HT1080 (cell line): ENCODE results near the genes TOMM20L and C14orf39.

RAMPAGE:
- cytosol, long total RNA, result no peak
- long total RNA, result no peak
- nucleus, long total RNA, result no peak
Measured at GRCh38 chr14:57391669-57392001, 1.2 kb downstream of the NAA30 start.

GRCh38 chr14:57412326-57412959, 22.1 kb downstream of the NAA30 start:
RAMPAGE:
- cytosol, long total RNA, result no peak
- long total RNA, result no peak
- nucleus, long total RNA, result no peak

RAMPAGE:
- cytosol, long total RNA, result no peak
- long total RNA, result no peak
- nucleus, long total RNA, result no peak
Measured at GRCh38 chr14:57704194-57704393, 161.8 kb downstream of the SLC35F4 start.

DNA sequence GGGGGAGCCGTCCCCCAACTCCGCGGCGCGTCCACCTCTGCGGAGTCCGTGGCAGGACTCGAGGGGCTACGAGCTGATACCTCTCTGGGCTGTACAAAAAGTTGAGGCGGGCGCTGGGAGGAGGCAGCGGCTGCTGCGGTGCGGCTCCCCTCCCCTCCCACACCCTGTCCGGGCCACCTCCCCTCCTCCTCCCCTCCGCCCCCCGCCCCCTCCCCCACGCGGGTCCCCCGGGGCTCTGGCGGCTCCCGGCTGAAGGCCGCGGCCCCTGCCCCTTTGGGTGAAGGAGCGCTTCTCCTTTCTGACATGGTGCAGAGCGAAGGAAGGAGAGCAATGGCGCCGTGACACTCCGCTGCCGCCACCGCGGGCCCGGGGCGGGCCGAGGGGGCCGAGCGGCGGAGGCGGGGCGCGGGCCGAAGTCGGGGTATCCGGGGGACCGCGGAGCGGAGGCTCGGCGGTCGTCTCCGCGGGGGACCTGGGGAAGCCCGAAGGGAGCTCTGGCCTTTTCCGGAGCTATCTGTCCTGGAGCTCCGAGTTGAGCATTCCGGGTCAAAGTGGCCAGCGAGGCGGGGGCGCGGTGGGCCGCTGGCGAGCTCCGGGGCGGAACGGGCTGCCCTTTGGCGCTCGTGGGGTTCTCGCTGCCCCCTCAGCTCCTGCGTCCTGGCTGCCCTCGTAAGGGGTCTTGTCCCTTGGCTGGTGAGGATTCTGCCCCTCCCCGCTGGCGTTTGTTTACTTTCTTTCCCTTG, 815 bp downstream of the ARID4A start:
RAMPAGE:
- cytosol, long total RNA, result no peak
- long total RNA, result no peak
- nucleus, long total RNA, result no peak

DNA sequence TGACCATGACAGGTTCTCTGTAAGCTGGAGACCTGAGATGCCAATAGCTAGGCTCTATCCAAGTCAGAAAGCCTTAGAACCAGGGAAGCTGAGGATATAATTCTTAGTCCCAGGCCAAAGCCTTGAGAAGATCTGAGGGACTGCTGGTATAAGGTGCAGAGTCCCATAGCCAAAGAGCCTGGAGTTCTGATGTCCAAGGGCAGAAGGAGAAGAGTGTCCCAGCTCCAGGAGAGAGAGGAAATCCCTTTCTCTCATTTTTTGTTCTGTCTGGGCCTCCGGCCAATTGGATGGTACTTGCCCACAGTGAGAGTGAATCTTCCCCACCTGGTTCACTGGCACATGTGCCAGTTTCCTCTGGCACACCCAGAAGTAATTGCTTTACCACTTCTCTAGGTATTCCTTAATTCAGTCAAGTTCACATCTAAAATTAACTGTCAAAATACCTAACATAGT, 15.3 kb downstream of the ARID4A start:
RAMPAGE:
- cytosol, long total RNA, result no peak
- long total RNA, result no peak
- nucleus, long total RNA, result no peak

DNA sequence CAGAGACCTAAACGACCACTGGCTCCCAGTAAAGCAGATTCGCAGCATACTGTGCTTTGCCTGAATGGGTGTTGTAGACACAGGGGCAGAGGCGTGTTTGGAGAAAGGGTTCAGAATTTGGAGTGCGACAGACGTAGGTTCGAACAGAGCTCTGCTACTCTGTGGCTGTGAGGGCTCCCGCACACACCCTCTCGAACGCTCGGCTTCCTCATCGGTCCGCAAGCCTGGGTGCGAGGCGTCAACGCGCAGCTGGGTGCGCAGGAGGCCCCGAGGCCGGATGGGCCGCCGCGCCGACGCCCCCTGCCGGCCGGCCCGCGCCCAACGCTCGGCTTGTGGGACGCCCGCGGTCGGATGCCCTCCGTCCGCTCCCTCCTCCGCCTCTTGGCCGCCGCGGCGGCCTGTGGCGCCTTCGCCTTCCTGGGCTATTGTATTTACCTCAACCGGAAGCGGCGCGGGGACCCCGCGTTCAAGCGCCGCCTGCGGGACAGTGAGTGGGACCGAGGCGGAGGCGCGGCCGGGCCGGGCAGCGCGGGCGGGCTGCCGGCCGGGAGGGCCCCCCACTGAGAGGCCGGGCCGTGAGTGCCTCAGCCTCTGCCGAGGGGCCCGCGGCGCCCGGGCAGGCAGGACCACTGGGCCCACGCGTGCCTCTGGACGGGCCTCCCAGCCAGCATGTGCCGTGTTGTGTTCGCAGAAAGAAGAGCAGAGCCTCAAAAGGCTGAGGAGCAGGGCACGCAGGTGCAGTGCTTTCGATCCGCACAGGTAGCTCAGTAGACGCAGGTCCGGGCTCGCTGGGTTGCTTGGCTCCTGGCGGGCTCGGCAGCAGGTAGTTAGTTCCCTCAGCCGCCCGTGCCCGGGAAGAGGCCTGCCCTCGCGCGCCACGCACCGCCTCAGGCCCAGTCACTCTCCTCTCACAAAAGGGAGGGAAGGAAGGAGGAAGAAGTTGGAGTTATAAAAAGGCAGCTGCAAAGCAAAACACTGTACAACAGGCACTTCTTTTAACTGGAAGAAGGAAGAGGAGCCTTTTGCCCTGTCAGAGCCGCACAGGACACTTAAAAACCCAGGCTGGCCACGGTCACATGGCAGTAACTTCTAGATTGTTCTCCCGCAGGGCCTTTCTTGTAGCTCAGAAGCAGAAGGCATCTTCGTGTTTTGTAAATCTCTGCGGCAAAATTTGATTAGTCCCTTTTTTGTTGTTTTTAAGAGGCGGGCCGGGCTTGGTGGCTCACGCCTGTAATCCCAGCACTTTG, at the start of gene TOMM20L:
Gene TOMM20L (plus strand): TSS at position 324 of the 1,247 bp plus-strand sequence.
RAMPAGE:
- cytosol, long total RNA, result no peak
- long total RNA, result no peak
- nucleus, long total RNA, result no peak

RAMPAGE:
- cytosol, long total RNA, result no peak
- long total RNA, result no peak
- nucleus, long total RNA, result no peak
Measured at GRCh38 chr14:59407087-59407735, 58.0 kb downstream of the GPR135 start.

DNA sequence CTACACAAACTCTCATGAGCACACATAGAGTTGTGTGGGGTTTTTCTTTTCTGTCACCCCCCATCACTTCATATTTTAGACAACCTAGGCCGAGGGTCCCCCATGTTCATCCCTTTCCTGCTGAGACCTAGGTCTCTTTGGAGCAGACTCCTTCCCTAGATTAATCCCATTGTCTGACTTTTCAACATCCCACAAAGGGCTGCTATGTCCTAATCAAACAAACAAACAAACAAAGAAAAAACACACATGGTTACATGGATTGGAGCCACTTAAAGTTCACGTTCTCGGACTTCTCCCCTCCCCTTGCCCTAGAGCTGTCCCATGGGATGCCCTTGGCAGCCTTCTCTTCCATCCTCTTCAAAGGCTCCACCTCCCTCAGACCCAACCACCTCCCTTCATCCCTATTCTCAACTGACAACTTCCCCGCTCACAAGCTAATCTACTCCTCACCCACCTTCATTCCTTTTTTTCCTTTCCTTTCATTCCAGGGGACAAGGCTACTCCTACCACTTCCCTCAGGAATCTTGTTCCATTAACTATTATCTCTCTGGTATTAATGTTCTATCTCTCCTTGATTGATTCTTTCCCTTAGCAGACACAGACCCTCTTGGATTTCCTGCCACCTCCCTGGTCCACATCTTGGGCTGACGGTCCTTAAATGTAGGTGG, 40.5 kb downstream of the GPR135 start:
RAMPAGE:
- cytosol, long total RNA, result no peak
- long total RNA, result no peak
- nucleus, long total RNA, result no peak

RAMPAGE:
- cytosol, long total RNA, result no peak
- long total RNA, result no peak
- nucleus, long total RNA, result no peak
Measured at GRCh38 chr14:59464010-59464433, 1.2 kb downstream of the GPR135 start.

DNA sequence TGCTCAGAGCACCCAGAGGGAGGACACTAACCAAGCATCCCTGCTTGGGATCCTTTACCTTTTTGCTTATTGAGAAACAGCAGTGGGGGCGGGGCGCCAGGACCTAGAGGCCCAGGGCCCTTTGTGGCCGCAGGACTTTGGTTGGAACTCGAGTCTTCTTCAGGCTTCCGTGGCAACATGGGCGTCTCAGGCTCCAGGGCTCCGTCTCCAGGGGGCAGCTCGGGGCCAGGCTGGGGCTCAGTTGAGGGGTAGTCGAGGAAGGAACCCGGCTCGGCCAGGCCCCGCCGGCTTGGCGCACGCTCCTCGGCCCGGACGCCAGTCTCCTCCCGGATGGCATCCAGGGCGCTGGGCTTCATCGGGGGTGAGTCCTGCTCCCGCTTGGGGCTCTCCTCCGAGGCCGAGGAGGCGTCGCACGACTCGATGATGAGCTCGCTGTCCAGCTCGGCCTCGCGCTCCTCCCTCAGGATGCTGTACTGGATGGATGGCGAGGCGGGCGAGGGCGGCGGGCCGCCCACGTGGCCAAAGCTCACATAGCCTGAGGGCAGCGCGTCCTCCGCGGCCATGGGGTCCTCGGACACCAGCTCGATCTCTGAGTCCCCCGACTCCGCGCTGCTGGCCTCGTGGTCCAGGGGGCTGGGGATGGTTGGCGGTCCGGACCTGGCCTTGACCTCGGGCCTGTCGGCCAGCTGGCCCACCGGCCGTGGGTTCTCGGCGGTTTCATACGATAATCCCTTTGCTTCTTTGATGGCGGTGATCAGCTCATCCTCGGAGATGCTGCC, 143.5 kb downstream of the RTN1 start:
RAMPAGE:
- cytosol, long total RNA, result no peak
- long total RNA, result no peak
- nucleus, long total RNA, result no peak

DNA sequence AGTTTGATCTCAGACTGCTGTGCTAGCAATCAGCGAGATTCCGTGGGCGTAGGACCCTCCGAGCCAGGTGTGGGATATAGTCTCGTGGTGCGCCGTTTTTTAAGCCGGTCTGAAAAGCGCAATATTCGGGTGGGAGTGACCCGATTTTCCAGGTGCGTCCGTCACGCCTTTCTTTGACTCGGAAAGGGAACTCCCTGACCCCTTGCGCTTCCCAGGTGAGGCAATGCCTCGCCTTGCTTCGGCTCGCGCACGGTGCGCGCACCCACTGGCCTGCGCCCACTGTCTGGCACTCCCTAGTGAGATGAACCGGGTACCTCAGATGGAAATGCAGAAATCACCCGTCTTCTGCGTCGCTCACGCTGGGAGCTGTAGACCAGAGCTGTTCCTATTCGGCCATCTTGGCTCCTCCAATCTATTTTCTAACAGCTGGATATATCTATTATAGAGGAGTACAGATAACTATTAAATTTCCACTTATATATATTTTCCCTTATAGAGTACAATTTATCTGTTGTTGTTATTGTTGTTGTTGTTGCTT, 81.6 kb upstream of the RTN1 start:
RAMPAGE:
- cytosol, long total RNA, result no peak
- long total RNA, result no peak
- nucleus, long total RNA, result no peak

DNA sequence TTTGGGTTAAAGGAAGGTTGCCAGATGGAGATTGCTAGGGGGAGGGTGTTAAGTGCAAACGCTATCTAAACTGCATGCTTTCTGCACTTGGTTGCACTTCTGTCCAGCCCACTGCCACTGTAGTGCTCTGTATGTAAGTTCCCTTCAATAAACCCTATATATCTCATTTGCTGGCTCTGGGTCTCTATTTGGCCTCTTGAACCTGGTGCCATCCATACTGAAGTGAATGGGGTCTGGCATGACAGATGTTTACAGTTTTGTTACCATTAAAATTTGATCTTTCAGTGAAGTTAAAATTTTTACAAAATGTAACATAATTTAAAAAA, 3.9 kb upstream of the PCNX4 start:
RAMPAGE:
- cytosol, long total RNA, result no peak
- long total RNA, result no peak
- nucleus, long total RNA, result no peak

GRCh38 chr14:60304479-60304843, 55.4 kb downstream of the PPM1A start:
RAMPAGE:
- cytosol, long total RNA, result no peak
- long total RNA, result no peak
- nucleus, long total RNA, result no peak

DNA sequence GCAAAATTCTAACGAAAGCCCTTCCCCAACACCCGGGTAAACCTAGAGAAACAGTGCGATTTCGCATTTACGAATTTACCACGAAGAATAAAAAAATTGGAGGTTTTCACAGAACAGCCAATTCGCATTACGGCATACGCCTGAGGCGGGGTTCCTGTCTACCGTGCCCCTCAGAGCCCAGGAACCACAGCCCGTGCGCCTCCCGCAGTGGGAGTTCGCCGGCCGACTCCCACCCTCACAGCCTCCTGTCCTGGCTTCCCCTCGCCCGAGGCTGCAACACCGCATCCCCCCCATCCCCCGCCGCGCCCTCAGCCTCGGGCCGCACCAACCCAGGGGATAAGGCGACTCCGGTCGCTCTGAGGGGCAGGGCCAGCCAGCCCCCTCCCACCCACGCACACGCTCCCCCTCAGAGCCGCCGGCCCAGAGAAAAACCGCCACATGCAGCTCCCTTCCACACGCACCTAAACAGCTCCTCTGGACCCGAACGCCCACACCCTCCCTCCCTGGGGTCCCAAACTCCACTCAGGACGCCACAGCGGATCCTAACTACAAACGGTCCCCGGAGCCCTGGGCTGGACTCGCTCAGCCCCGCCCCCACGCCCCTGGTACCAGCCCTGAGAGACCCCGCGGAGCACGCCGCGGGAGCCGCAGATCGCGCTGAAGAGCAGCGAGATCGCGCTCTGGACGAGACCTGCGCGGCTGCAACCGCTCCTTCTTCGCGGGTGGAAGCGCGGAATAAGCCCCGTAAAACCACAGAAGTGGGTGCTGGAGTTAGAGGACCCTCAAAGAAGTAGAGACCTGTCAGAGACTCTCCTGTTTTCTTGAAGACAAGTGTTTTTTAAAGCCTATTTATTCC, at the start of gene C14orf39:
Gene C14orf39 (minus strand): TSS at position 580 of the 856 bp plus-strand sequence.
RAMPAGE:
- cytosol, long total RNA, result no peak
- long total RNA, result no peak
- nucleus, long total RNA, result no peak

DNA sequence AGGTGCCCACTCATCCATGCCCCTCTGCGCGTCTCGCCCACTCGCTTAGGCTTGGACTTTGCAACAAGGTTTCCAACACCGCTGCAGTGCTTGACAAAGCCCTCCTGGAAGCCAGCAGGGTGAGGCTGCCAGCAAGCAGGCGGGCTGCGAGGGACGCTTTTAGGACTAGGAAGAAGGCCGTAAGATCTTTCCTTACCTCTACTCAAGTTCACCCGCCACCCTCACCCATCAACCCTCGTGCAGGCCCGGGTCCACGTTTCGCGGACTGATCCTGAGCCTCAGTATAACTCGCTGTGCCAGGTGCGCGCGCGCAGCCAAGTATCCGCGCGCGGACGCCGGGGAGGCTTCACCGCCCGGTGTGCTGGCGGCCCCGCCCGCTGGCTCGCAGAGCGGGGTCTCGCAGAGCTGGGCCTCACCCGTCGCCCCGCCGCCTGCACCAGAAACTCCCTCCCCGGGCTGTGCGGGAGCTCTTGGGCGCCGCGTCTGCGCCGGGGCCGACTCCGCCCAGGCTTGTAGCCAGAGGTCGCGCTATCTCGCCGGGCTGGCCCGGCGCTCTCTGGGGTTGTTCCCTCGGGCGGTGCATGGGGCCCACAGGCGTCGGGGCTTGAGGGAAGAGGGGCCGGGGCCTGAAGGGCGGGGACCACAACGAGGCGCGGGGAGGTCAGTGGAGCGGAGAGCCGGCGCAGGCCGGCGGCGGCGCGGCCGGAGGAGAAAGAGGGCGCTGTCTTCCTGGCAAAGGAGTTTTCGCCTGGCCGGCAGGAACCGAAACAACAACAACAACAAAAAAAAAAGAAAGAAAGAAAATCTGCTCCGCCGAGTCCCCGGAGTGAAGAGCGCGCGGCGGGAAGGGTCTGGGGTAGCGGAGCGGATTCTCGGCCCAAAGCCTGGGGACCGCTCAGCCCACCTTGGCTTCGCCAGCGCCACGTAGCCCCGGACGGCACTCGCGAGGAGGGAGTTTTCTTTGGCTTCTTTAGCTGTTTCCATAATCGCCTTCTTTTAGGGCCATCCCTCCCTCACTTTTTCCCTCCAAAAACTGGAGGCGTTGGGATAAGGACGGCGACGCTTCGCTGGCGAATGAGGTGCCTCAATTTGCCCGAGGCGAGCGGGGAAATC, 7.7 kb upstream of the SIX1 start:
RAMPAGE:
- cytosol, long total RNA, result no peak
- long total RNA, result no peak
- nucleus, long total RNA, result no peak

GRCh38 chr14:60775616-60776360, 41.2 kb downstream of the MNAT1 start:
RAMPAGE:
- cytosol, long total RNA, result no peak
- long total RNA, result no peak
- nucleus, long total RNA, result no peak

RAMPAGE:
- cytosol, long total RNA, result no peak
- long total RNA, result no peak
- nucleus, long total RNA, result no peak
Measured at GRCh38 chr14:60982031-60982426, 984 bp downstream of the SLC38A6 start.

GRCh38 chr14:61098362-61098561, 117.2 kb downstream of the SLC38A6 start:
RAMPAGE:
- cytosol, long total RNA, result no peak
- long total RNA, result no peak
- nucleus, long total RNA, result no peak

RAMPAGE:
- cytosol, long total RNA, result no peak
- long total RNA, result start-site peak on the minus strand at chr14:61178709-61178799, 7 reads
- nucleus, long total RNA, result no peak
Measured at GRCh38 chr14:61178345-61179266, 102.5 kb downstream of the TMEM30B start.

RAMPAGE:
- cytosol, long total RNA, result no peak
- long total RNA, result no peak
- nucleus, long total RNA, result no peak
Measured at GRCh38 chr14:61326858-61327301, 5.5 kb downstream of the PRKCH start.